ENCODE data around the genes POLR2J, UPK3BL1, ARMC10 and SLC26A5.

- RRBS = no CpG with 5 or more reads among the region's 20 CpGs
These were observed 145.7 kb upstream of the SH2B2 start for GRCh38 chr7:102140689-102141570.

DNA sequence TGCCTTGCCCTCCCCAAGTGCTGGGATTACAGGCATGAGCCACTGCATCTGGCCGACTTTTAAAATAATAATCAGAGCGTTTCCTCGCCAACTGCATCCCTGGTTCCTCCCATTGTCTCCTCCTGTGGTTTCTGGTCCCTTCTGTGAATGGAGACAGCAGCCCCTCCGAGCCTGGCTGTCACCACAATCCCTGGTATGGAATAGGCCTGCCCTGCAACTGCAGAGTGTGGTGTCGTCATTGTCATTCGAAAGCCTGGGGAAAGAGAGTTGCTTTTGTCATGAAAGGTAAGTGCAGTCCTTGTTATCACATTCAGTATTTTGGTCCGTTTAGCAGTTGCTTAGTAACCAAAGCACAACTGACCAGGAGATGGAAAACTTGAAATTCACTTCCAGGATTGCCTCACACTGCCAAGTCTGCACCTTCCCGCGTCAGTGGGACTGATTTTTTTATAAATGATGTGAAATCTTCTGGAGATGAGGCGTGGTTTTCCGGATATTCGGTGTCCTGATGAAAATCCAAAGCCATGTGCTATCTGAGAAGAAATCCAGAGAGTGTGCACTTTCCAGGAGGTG is 133.9 kb upstream of the SH2B2 start:
- RRBS = no CpG with 5 or more reads among the region's 12 CpGs

DNA sequence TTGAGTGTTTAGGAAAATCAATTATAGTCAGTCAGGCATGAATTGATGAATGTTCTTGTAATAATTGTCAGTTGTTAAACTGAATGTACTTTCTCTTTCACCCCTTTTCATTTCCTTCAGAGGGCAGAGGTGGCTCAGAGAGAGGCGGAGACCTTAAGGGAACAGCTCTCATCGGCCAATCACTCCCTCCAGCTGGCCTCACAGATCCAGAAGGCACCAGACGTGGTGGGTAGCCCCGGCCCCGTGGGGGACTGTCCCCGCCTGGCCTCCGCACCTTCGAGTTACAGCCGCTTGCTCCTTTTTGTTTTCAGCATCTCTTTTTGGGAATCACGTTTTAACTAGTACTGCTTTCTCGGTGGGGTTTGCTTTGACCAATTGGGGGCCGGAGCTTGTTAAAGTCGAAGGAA is 116.3 kb upstream of the SH2B2 start:
- RRBS = no CpG with 5 or more reads among the region's 13 CpGs

DNA sequence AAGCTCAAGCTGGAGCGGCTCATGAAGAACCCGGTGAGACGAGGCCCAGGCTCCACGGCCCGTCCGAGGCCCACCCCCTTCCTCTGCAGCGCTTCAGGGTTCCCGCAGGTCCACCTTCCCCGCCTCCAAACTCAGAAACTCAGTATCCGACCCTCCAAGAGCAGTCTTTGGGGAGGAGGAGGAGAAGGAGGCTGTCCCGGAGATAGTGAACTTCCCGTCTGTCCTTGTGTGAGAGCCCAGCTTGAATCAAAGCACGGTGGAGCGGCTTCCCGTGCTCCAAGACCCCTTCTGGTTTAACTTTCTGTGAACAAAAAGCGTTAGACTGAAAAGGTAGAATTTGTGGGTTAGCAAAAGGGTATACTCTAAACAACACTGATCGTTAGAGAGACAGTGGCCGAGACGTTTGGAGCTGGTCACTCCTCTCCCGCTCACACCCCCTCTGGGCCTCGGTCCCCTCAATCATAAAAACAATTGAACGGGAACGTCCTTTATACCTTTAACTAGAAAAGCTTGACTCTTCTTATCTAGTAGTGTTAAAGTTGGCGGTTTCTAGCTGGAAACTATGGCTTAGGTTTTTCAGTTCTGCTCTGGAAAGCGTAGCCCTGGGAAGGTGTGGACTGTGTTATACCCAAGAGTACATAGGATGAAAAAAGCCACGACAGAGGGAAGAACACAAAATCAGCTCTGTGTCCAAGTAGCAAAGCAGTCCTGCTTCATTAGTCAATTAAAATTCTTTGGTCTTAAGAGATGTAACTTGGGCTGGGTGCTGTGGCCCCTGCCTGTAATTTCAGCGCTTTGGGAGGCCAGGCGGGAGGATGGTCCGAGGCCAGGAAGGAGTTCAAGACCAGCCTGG is 568 bp downstream of the PRKRIP1 start:
- RRBS = no CpG with 5 or more reads among the region's 29 CpGs

DNA sequence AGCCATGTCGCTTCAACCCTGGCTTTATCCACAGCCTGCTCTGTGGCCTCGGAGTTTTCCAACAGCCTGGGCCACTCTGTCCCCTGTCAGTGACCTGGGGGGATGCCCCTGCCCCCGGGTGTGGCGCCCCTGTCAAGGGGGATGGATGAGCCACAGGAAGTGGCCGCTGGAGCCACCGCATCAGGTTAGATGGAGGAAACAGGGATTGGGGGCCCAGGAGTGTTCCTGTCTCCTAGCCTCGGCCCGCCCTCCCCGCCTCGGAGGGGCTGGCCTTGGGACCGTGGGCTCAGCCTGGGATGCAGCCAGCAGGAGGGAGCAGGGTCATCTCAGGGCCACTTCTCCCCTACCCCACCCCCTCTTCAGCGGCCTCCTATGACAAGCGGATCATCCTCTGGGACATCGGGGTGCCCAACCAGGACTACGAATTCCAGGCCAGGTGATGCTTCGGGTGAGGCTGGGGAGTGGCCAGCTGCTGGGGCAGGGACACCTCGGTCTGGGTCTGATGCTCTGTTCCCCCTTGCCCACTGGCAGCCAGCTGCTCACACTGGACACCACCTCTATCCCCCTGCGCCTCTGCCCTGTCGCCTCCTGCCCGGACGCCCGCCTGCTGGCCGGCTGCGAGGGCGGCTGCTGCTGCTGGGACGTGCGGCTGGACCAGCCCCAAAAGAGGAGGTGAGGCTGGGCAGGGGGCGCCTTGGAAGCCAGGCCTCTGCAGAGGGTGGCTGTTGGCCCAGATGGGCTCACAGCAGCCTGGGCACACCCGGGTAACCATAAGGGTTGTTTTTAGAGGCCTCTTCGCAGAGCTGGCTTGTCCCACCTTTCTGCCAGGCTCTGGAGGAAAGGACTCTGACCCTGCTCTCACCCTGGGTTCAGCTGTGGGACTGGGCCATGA is 4.7 kb downstream of the LRWD1 start:
- RRBS = no CpG with 5 or more reads among the region's 30 CpGs

- RRBS = no CpG with 5 or more reads among the region's 21 CpGs
These were observed 5.3 kb downstream of the POLR2J start for GRCh38 chr7:102473301-102473945.

- RRBS = no CpG with 5 or more reads among the region's 20 CpGs
These were observed 4.7 kb downstream of the POLR2J start for GRCh38 chr7:102473946-102474563.

DNA sequence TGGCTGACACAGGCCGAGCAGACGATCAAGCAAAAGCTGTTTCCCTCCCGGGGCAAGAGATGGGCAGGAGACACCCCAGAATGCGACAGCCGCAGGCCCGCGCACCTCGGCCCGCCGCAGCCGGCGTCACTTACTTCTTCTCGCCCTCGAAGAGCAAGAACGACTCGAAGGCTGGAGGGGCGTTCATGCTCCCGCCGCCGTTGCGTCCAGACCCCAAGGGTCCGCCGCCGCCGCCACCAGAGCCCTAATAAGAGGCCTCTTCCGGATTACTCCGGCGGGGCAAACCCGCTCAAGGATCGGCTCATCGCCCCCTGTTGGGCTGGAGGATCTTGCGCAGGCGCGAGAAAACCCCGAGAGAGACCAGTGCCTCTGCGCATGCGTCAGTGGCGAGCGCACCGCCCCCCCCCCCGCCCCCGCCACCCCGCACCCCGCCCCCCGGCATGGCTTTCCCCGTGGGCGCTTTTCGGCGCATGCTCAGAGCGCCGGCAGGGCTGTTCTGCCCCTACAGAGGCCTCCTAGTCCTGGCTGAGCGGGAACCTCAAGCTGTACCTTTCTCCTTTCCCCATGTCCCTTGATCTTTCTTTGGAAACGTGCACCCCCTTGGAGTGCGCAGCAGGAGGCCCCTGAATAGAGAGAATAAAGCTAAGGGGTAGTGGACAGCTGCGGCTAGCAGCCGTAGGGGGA is at the start of gene POLR2J:
Gene POLR2J, minus strand, starts transcription at position 249 of the 684 bp plus-strand sequence.
- RRBS = no CpG with 5 or more reads among the region's 56 CpGs

- RRBS = no CpG with 5 or more reads among the region's 8 CpGs
These were observed 4.6 kb downstream of the RASA4 start for GRCh38 chr7:102612058-102612336.

DNA sequence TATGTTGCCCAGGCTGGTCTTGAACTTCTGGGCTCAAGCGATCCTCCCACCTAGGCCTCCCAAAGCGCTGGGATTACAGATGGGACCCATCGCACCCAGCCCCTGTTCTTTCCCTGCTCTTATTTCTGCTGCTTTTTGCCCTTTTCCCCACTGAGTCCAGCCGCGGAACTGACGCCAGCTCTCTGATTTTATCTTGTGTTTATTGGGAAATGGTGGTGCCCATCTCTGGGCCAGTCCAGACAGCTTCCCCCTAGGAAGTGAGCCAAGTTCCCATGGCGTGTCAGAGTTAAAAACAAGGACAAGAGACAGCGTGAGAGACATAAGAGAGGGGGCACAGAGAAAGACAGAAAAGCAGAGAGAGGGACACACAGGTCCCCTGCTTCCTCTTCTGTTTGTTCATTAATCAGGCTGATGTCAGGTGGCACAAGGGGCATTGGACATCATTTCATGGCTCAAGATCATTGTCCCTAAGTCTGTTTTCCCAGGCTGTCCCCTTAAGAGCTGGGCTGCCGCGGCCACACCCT is 11.9 kb downstream of the UPK3BL1 start:
- RRBS = no CpG with 5 or more reads among the region's 10 CpGs

GRCh38 chr7:102642654-102643053 is at the start of gene UPK3BL1:
TSS of gene UPK3BL1 (minus strand) at chr7:102642791.
- RRBS = no CpG with 5 or more reads among the region's 8 CpGs

- RRBS = no CpG with 5 or more reads among the region's 13 CpGs
These were observed 2.0 kb downstream of the LRRC17 start for GRCh38 chr7:102914388-102915576.

GRCh38 chr7:103074431-103075252 is at the start of gene ARMC10:
TSS of gene ARMC10 (plus strand) at chr7:103075140.
- RRBS = 2% methylated on average over 28 of the region's 72 CpGs

GRCh38 chr7:103141346-103142199 is 7.3 kb downstream of the NAPEPLD start:
- RRBS = 98% methylated on average over 2 of the region's 16 CpGs

- RRBS = no CpG with 5 or more reads among the region's 4 CpGs
These were observed 1.1 kb downstream of the PMPCB start for GRCh38 chr7:103298247-103298884.

DNA sequence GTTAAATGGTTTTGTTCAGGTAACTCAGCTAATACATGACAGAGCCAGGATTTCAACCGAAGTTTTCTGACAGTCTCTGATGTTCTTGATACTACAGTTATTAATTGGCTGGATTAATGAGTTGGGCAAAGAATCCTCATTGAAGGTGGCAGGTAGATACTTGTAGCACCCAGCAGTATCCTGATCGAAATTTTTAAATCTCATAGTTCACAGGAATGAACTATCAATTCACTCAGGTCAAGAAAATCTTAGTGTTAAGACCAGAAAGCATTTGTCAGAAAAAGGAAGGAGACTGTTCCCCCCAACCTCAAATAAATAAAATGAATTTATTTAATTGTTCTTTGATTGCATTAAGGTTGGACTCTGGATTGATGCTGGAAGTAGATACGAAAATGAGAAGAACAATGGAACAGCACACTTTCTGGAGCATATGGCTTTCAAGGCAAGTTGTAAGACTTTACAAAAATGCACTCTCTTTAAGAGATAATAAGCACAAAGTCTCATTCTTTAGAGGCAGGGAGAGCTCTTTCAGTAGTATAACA is 1.9 kb downstream of the PMPCB start:
- RRBS = no CpG with 5 or more reads among the region's 3 CpGs

GRCh38 chr7:103299957-103300493 is 2.8 kb downstream of the PMPCB start:
- RRBS = no CpG with 5 or more reads among the region's 3 CpGs

- RRBS = 3% methylated on average over 11 of the region's 58 CpGs
These were observed at the start of gene SLC26A5 for GRCh38 chr7:103446054-103446716. TSS of gene SLC26A5 (minus strand) at chr7:103446207.

GRCh38 chr7:103660387-103660704 is 214.3 kb upstream of the SLC26A5 start:
- RRBS = no CpG with 5 or more reads among the region's 1 CpG

DNA sequence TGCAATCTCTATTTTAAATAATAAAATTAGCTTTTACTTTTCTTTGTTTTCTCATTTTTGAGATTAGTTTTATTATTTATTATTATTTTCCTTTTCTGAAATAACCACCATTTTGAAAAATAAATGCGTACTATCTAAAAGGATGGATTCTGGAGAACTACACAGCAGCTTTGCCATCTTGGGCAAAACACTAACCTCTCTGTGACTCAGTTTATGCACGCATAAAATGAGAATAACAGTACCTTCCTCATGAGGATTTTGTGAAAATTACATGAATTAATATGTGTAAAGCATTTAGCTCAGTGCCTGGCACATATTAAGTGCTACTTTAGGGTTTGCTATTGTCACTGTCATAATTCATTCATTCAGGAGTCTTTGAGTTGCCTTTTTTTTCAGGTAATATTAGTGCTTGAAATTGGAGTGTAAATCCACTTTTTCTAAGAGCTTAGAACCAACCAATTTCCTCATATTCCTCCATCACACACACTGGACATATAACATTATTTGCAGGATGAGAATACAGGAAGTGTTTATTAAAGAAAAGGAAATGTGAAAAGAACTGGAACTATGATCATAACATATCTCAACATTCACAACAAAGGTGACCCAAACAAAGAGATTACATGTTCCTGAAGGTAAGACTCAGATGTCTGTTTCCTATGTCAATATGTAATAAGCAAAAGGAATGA is 8.9 kb downstream of the RELN start:
- RRBS = no CpG with 5 or more reads among the region's 2 CpGs

All from iris pigment epithelial cell (primary cell).